ENCODE measurements around a stretch of chr19.

DNA sequence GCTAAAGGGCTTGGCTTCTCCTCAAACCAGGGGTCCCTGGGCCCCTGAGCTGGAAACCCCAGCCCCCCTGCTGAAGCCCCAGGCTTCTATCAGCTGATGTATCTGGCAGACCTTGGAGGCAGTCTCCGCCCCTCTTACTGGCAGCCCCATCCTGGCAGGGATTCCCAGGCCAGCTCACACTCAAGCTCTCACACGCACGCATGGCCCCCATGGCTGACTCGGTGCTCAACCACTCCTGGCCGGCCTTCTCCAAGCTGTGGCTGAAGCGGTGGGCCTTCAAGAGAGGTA lies 6.6 kb downstream of the ARHGEF18 start:
- PRO-cap, 2 experiments, result no peak in any of the 2 experiments

- PRO-cap, 2 experiments, result no peak in any of the 2 experiments
Measured at GRCh38 chr19:7525968-7526752, 3.7 kb downstream of the MCOLN1 start.

DNA sequence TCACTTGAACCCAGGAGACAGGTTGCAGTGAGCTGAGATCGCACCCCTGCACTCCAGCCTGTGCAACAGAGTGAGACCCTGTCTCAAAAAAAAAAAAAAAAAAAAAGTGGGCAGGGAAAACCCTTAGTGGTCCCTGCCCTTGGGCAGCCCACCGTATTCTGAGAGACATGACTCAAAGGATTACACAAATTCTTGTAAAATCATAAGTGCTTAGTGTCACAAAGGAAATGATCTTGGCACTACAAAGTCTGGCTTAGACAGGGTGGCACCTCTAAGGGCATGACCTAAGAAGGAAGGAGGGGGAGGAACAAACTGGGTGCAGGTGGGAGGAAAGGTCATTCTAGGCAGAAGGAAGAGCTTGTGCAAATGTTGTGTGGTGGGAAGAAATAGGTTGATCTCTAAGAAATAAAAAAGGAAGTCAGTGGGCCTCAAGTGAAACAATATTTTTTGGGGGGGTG lies 10.3 kb downstream of the PNPLA6 start:
- PRO-cap, 2 experiments, result no peak in any of the 2 experiments

DNA sequence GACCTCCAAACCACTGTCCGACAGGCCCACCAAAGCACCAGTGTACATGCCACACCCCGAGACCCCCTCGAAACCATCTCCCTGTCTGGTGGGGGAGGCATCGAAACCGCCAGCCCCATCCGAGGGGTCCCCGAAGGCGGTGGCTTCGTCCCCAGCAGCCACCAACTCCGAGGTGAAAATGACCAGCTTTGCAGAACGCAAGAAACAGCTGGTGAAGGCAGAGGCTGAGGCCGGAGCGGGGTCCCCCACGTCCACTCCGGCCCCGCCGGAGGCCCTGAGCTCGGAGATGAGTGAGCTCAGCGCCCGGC lies 16.3 kb downstream of the CAMSAP3 start:
- PRO-cap, 2 experiments, result no peak in any of the 2 experiments

DNA sequence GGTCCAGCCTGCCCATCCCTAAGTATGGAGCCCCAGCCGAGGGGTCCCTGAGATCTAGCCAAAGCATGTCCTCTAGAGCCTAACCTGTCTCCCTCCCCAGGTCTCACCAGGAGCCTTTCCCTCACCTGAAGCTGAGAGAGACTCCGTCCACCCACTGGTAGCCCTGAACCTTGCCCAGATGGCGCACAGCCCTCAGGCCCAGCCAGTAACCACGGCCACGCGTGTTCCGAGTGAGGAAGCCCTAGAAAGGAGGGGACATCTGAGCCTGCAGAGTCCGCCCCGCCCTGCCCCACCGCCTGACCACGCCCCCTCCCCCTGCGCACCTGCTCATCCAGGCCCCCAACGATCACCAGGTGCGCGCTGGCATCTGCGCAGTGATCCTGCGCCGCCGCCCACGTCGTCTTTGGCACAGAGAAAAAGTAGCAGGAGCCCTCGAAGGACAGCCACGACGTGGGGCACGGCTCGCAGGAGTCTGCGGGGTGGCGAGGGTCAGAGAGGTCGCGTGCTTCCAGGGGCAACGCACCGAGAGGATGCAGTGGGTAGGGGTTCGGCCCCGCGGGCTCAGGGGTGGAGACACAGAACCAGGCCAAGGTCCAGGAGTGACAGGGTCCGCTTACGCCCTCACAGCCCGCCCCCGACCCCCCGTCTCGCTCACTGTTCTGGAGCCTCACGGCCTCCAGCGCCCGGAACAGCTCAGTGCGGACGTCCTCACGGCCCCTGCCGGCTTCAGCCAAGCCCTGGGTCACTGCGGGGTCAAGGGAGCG lies 2.0 kb downstream of the CLEC4G start:
- PRO-cap, 2 experiments, result no peak in any of the 2 experiments

GRCh38 chr19:7787060-7787715 lies 24.1 kb downstream of the CLEC4M start:
- PRO-cap, 2 experiments, result no peak in any of the 2 experiments

DNA sequence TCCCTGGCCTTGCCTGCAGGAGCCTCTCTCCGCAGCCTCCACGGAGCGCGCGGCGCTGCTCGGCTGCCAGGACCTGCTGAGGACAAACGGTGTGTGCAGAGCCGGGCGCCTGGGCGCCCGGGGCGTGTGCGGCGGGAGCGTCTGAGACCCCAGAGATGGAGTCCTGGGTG lies 25.1 kb downstream of the CLEC4M start:
- PRO-cap, 2 experiments, result peak in 1 of 2 experiments; most common plus-strand start position 102 of the sequence (in 1)

- PRO-cap, 2 experiments, result no peak in any of the 2 experiments
Measured at GRCh38 chr19:7851232-7852033, 21.4 kb downstream of the EVI5L start.

DNA sequence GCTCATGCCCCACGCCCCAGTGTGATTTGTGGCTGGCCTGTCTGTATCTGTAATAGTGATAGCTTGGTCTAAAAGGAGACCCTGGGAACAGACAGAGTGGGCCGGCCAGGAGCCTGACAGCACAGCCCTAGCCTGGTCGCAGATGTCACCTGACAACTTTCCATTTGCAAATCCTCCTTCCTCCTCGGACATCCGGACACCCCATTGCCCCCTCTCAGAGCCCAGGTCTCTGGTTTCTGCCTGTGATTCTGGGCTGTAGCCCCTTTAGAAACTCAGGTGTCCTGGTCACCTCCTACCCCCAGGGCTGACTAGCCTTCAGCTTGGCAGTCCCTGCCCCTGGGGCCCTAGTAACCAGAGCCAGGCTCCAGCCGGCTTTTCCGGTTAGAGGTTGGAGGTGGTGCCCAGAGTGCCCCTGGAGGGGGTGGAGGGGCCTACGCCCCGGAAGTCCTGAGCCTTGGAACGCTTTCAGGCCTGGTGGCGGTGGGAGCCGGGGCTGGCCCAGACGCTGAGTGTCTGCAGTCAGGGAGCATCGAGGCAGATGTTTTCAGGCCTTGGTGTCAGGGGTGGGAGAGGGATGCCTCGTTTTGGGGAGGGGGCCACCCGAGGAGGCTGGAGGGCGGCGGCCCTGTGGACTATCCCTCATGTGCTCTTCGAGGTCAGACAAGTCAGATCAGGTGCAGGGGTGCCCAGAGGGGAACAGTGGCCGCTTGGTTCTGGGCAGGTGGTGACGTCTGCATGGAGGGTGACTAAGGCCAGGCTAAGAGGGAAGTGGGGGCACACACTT lies 6.6 kb downstream of the LRRC8E start:
- PRO-cap, 2 experiments, result no peak in any of the 2 experiments

- PRO-cap, 2 experiments, result no peak in any of the 2 experiments
Measured at GRCh38 chr19:7911440-7911914, 3.2 kb upstream of the TGFBR3L start.

GRCh38 chr19:7916054-7917167 lies 1.8 kb downstream of the TGFBR3L start:
- PRO-cap, 2 experiments, result peak in 1 of 2 experiments; most common plus-strand start chr19:7916964 (in 1); most common minus-strand start chr19:7916843 (in 1)

- PRO-cap, 2 experiments, result no peak in any of the 2 experiments
Measured at GRCh38 chr19:7927417-7927994, 1.6 kb upstream of the CTXN1 start.

DNA sequence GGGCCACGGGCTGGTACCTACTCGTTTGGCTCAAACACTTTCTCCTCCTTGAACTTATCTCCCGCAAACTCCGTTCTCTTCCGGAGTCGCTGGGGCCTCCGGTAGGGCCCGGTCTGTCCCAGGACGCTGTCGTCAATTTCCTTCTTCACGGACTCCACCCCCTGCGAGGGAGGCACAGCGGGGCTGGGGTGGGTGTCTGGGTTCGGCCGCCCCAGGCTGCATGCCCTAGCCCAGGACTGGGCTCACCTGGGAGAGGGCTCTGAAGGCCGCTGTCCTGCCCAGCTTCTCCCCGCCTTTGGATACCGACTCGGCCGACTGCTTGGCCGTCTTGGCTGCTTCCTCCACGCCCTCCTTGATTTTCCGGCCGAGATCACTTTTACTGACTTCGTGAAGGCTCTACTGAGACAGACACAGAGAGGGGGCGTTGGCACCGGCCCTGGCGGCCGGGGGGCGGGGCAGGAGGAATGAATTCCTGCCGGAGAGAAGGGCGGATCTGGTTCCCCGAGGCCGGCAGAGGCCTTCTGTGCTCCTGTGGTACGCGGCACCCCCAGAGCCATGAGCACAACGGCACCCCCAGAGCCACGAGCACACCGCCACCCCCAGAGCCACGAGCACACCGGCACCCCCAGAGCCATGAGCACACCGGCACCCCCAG lies 8.0 kb upstream of the CTXN1 start:
- PRO-cap, 2 experiments, result no peak in any of the 2 experiments

DNA sequence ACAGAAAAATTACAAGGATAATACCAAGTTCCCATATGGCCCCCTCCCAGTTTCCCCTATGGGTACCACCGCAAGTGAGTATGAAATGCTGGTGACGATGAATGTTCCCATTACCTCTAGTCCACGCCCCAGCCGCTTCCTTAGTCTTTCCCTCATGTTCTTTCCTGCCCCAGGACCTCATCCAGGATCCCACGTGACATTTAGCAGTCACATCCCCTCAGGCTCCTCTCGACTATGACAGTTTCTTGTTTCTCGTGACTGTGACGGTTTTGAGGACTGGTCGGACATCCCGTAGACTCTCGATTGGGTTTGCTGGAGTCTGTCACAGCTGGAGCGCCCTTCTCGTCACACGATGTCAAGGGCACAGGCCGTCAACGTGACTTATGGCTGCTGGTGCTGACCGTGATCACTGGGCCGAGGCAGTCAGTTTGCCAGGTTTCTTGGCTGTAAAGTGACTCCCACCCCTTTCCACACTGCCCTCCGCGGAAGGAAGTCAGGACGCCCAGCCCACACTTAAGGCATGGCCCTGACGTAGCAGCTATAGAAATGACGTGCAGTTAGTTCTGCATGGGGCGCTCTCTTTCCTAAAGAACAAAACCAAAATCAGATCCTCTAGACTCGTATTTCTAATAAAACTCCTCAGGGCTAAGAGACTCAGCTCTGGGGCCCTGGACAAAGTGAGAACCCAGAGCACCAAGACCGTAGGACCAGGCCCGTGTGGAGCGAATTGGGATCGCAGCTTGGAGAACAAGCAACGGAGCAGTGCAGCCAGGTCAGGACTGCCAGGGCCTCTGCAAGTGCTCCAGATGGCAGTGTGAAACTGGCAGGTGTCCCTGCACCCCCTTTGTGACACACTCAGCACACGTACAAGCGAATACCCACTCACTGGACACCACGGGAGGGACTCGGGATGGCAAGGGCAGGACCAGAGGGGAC lies 22.6 kb downstream of the ELAVL1 start:
- PRO-cap, 2 experiments, result no peak in any of the 2 experiments

- PRO-cap, 2 experiments, result no peak in any of the 2 experiments
Measured at GRCh38 chr19:8004693-8004975, 807 bp downstream of the ELAVL1 start.

DNA sequence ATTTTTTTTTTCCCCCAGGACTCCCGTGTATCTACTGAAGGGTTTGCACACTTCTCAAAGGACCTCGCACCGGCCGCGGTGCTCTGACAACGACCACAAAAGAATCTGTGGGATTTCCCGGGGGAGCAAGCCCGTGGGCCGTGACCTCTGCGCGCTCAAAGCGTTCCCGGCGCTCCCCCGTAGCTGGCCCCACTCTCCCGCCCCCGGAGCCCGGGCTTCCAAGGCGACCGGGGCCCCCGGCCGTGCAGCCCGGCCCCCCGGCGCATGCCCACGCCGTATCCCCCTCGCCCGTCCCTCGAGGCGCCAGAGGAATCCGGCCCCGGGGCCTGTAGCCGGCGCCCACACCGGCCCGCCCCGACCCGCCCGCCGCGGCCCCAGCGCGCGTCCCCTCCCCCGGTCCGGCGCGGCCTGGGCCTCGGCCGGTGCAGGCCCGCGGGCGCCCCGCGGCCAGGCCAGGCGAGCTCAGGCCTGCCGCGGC lies 426 bp downstream of the ELAVL1 start:
- PRO-cap, 2 experiments, result no peak in any of the 2 experiments

DNA sequence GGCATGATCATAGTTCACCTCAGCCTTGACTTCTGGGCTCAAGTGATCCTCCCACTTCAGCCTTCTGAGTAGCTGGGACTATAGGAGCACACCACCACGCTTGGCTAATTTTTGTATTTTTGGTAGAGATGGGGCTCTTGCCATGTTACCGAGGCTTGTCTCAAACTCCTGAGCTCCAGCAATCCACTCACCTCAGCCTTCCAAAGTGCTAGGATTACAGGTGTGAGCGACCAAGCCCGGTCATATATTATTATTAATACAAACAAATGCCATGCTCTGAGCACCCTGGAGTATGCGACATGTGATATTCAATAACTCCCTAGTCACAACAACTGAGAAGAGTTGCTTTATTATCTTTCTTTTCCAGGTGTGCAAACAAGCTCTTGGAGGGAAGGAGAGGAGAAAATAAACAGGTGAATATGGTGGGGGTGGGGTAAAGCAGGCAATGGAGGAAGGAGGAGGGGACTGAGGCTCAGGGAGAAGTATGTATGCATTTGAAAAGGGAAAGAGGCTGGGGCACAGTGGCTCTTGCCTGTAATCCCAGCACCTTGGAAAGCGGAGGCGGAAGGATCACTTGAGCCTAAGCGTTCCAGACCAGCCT lies 2.7 kb upstream of the CERS4 start:
- PRO-cap, 2 experiments, result no peak in any of the 2 experiments

DNA sequence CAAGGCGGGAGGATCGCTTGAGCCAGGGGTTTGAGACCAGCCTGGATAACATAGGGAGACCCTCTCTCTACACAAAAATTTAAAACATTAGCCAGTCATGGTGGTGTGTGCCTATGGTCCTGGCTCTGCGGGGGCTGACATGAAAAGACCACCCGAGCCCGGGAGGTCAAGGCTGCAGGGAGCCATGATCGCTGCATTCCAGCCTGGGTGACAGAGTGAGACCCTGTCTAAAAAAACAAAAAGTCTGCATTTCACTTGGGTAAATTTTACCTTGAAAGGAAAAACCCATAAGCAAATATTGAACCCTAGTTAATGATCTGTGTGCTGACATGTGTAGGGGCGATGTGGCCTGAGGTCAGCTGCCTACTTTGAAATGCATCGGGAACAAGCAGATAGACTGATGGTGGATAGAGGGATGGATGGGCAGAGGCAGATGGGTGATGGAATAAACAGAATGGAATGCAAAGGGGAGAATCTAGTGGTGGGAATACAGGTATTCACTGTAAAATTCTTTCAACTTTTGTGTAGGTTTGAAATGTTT lies 37.2 kb downstream of the CERS4 start:
- PRO-cap, 2 experiments, result no peak in any of the 2 experiments

- PRO-cap, 2 experiments, result no peak in any of the 2 experiments
Measured at GRCh38 chr19:8323471-8324527, 2.5 kb downstream of the RPS28 start.

GRCh38 chr19:8324528-8324871 lies 3.2 kb downstream of the RPS28 start:
- PRO-cap, 2 experiments, result no peak in any of the 2 experiments